ENCODE results near the genes RPL10A and TEAD3.

DNA sequence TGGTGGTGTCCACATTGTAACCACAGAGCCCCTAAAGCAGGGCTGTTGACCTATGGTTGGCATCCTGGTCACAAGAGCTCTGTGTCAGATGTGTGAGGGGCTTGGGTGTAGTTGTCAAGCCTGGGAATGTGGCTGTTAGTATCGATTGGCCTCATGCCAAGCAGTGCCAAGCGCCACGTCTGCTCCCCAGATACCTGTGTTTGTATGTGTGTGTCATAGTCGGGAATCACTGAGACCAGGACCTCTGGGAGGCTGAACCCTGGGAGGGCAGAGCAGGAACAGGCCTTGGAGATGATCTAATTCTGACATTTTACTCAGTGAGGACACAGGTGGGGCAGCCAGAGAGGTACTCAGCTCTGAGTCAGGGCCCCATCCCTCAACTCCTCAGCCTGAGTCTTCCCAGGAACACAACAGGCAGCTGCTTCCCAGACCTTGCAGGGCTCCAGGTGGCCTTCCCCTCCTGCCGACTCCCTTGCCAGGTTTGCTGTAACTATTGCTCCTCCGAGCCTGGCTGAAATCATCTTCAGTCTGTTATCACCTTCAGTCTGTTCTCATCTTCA lies 51.2 kb upstream of the FANCE start:
- RRBS, 2 experiments: no CpG with 5 or more reads among the region's 6 CpGs

- RRBS, 2 experiments: no CpG with 5 or more reads among the region's 5 CpGs
Measured at GRCh38 chr6:35401447-35401927, 50.7 kb upstream of the FANCE start.

- RRBS, 2 experiments: no CpG with 5 or more reads among the region's 6 CpGs
Measured at GRCh38 chr6:35402534-35402986, 49.6 kb upstream of the FANCE start.

DNA sequence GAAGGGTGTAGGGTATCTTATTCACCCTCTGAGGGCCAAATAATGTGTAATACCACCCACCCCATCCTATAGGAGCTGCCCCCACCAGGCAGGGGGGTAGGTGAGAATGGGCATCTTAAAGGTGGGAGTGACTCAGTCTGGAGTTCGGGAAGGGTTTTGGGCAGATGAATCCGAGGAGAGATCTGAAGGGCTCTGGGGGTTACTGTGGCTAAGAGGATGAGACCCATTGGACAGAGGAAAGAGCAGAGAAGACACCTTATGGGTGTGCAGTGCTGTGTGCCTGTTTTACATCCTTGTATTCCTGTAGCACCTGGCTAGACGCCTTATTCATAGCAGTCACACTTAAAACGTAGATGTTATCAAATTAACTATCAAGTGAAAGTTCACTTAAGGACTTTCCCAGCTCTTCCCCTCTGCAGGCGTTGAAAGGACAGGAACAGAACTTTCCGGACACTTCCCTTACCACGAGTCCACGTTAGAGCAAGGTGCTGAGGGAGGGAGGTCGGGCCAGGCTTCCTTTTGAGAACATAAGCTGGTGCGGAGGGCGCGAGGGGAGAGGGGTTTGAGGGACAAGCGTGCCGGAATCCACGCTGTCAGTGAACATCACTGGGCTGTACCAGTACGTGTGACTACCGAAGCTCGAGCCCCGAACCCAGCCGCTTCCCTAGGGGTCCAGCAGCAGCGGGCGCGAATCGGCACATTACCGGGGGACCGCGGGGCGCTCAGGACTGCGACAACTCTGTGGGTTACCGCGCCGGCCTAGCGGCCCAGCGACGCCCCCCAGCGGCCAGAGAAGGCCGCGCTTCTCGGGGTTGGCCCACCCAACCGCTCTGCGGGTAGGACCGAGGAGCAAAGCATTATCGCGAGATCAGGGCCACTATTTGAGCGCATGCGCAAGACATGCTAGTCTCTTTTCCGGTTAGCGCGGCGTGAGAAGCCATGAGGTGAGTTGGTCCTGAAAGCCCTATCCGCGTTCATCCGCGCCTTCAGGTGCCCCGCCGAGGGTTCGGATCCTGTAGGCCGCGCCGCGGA lies at the start of gene RPL10A:
TSS of gene RPL10A (plus strand) at position 906 of the 1,032 bp plus-strand sequence.
- RRBS, 2 experiments: under 1 to 2% methylated on average over 8 to 9 of the region's 61 CpGs

GRCh38 chr6:35496535-35497119 lies at the start of gene TEAD3:
Gene TEAD3, minus strand, starts transcription at chr6:35497079.
- RRBS, 2 experiments: 1% methylated on average over 37 of the region's 60 CpGs

GRCh38 chr6:35500666-35501185 lies 3.8 kb upstream of the TEAD3 start:
- RRBS, 2 experiments: no CpG with 5 or more reads among the region's 6 CpGs

- RRBS, 2 experiments: no CpG with 5 or more reads among the region's 6 CpGs
Measured at GRCh38 chr6:35575359-35576028, 62.8 kb upstream of the TULP1 start.

DNA sequence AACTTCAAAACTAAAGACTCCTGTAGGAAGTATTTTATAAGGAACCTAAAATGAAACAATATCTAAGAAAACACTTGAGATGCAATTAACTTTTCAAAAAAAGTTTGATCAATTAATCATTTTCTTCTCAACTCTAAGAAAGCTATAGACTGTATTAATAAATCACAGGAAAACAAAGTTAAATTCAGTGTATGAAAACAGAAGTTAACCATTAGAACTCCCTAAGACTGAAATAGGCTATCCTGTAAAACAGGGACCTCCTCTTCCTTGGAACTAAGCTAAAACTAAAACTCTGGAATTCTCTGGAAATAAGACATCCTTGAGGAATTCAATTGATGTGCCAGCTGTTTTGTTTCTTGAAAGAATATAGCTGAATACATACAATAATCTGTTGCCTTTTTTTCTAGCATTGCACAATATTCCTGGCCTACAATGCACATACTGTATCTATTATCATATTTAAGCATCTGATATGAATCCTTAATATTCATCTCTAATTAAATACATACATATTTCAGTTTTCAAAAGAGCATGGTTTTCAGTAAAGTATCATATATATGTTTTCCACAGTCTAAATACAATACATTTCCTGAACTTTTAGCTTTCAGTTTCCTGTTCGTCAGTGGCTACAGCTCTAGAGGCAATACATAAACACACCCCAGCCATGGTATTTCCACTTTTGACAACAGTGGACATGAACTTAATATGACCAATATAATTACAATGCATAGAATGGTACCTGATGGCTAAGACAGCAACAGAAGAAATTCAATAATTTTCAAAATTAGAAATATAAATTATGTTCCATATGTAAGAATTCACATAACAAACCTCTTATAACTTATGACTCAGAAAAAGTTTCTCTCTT lies 19.5 kb downstream of the FKBP5 start:
- RRBS, 2 experiments: no CpG with 5 or more reads among the region's 1 CpG

- RRBS, 2 experiments: no CpG with 5 or more reads among the region's 11 CpGs
Measured at GRCh38 chr6:35717939-35718381, 18.9 kb upstream of the ARMC12 start.

DNA sequence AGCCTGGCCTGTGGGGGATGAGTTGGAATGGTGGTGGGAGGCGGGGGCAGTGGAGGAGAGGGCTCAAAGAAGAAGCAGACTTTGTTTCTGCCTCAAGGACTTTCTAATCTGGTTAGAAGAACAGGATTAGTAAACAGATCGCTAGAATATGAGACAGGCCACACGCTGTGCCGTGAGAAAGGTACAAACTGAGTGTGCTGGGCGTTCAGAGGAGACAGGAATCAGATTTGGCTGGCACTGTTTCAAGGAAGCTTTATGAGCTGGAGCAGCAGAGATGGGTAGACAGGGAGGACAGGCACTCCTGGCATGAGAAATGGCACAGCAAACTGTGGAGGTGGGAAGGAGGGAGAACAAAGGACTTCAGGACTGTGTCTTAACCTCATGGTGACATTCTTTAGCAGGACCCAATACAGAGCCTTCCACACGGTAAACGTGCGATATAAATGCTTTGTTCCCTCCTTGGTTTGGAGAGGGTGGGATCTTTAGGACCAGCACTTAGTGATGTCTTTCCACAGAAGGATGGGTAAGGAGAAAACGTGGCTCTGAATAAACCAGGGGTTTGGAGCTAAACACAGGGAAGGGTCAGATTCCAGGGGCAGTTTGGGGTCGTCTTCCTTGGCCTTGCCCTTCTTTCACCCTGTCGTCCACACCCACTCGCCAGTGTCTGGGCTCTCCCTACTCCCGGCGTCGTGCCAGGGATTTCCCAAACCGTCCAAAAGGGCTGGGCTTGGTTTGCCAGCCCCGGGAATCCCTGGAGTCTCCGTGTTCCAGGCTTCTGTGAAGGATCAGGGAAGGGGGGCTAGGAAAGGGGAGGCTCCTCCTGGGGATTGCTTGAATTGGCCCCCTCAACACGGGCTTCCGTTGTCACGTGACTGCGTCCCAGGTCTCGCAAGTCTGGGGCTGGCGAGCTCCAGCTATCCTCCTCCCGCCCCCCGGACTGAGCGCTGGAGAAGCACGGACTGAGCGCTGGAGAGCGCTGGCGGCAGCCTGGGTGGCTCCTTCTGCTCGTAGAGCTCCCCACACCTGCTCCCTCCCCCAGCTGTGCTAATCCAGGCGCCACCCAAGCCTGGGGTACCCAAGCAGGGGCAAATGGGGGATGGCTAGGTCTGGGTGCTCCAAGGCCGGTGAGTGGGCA lies 9.7 kb upstream of the ARMC12 start:
- RRBS, 2 experiments: under 1 to 4% methylated on average over 6 of the region's 34 CpGs

- RRBS, 2 experiments: no CpG with 5 or more reads among the region's 7 CpGs
Measured at GRCh38 chr6:35729236-35730107, 7.4 kb upstream of the ARMC12 start.

- RRBS, 2 experiments: no CpG with 5 or more reads among the region's 22 CpGs
Measured at GRCh38 chr6:35810908-35812017, 6.1 kb downstream of the LHFPL5 start.

- RRBS, 2 experiments: no CpG with 5 or more reads among the region's 7 CpGs
Measured at GRCh38 chr6:35922066-35922751, 1.3 kb upstream of the SRPK1 start.

- RRBS, 2 experiments: no CpG with 5 or more reads among the region's 6 CpGs
Measured at GRCh38 chr6:36029399-36029922, 1.9 kb downstream of the MAPK14 start.

GRCh38 chr6:36092527-36093373 lies 37.6 kb upstream of the MAPK13 start:
- RRBS, 2 experiments: no CpG with 5 or more reads among the region's 7 CpGs

DNA sequence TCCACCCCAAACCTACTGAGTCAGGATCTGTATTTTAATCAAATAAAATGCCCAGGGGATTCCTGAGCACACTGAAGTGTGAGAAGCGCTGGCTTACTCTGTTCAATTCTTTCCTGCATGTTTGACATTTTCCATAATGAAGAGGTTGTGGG lies 441 bp upstream of the MAPK13 start:
- RRBS, 2 experiments: no CpG with 5 or more reads among the region's 1 CpG

DNA sequence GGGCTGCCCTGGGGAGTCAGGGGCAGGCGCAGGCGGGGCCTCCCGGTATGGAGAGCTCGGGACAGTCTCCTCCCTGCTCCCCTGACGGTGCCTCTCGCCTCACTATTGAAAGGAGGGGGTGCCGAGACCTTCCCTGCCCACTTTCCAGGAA lies 994 bp downstream of the MAPK13 start:
- RRBS, 2 experiments: 71 to 87% methylated on average over 3 of the region's 7 CpGs

DNA sequence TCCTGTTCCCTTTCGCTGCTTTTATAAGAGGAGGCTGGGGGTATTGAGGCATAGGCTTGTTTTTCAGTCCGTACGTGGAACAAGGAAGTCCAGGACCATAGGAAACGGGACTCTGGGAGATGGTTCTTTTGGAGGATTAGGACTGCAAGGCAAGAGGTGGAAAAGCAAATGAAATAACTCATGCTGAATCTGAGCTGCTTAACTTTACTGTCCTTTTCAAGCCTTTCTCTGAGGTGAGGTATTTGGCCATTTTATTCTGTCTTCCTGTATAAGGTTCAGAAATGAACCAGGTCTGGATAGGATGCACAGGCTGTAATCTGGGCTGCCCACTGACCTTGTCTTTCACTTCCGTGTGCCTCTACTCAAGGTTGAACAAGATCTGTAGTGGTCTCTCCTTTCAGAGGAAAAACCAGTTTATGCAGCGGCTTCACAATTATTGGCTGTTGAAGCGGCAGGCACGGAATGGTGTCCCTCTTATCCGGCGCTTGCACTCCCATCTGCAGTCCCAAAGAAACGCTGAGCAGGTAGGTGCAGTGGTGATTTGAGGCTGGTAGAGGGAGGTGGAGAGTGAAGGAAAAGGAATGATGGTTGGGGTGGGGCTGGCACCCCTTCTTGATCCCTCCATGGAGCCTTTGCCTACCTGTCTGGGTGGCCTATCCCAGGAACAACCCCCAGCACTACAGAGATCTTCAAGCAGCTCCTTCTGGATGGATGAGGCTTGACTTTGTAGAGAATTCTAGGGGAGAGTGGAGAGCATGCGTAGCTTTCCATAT lies 7.9 kb downstream of the BRPF3 start:
- RRBS, 2 experiments: no CpG with 5 or more reads among the region's 12 CpGs

- RRBS, 2 experiments: under 1 to 2% methylated on average over 9 of the region's 40 CpGs
Measured at GRCh38 chr6:36443141-36443771, 456 bp downstream of the KCTD20 start.

- RRBS, 2 experiments: no CpG with 5 or more reads among the region's 3 CpGs
Measured at GRCh38 chr6:36504900-36505521, 42.3 kb downstream of the STK38 start.